ENCODE measurements around a stretch of chr6.

- PRO-cap, 2 experiments: no peak in any of the 2 experiments
Measured at GRCh38 chr6:3226528-3227458, 660 bp downstream of the TUBB2B start.

- PRO-cap, 2 experiments: no peak in any of the 2 experiments
Measured at GRCh38 chr6:3271706-3272790, 13.3 kb downstream of the PSMG4 start.

- PRO-cap, 2 experiments: no peak in any of the 2 experiments
Measured at GRCh38 chr6:3340087-3340887, 81.5 kb downstream of the PSMG4 start.

DNA sequence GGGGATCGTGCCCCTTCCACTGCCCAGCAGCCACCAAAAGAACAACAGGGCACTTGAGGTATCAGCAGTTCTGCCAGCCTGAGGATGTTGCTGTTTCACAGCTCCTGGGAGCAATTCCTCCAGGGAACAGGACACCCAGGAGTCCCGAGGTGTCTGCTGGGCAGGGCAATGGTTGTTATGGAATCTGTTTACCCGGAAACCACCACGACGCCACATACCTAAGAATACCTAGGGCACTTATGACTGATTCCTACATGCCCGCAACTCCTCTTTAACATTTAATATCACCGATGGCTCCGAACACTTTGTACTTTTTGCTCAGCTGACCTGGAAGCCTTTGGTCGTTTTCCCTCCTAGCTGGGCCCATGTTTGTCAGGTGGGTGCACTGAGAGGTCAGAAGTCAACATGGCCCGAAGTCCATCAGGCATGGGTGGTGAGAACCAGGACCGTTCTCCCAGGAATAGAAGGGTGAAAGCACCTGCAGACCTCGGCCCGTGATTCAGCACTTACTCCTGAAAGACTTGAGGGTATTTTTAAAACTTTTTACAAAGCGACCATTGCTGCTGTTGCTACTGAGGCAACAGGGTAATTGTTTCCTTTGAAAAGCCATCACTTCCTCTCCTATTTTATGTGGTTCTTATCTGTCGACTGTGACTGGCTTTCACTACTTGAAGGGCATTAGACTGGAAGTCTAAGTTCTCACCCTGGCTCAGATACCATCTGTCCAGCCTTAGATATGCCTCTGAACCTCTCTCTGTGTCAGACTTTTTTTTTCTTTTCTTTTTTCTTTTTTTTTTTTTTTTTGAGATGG, 78.8 kb downstream of the SLC22A23 start:
- PRO-cap, 2 experiments: no peak in any of the 2 experiments

- PRO-cap, 2 experiments: no peak in any of the 2 experiments
Measured at GRCh38 chr6:3383487-3383991, 73.3 kb downstream of the SLC22A23 start.

DNA sequence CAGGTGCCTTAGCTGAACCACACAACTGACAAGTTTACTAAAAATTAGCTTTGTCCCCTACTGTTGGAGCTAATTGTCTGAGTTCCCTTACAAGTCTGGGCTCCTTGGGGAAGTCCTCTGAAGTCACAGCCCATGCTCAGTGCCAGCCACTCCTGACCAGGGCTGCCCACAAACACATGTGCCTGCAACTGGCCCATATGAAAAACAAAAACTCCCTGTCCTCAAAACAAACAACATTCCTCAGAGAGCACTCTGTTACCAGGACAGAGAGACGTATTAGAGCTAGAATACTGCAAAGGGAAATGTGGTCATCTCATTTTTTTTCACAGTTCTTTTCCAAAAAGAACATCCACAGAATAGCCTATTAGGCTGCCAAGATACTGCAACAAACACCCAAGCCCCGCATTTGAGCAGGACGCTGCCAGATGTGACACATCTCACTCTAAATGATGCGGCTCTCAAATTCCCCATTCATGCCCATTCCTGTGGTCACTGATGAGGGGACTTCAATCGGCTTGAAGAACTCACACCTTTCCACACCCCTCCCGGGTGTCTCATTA, 71.2 kb downstream of the SLC22A23 start:
- PRO-cap, 2 experiments: no peak in any of the 2 experiments

- PRO-cap, 2 experiments: no peak in any of the 2 experiments
Measured at GRCh38 chr6:3386156-3387196, 70.4 kb downstream of the SLC22A23 start.

- PRO-cap, 2 experiments: no peak in any of the 2 experiments
Measured at GRCh38 chr6:3406255-3407263, 50.3 kb downstream of the SLC22A23 start.

DNA sequence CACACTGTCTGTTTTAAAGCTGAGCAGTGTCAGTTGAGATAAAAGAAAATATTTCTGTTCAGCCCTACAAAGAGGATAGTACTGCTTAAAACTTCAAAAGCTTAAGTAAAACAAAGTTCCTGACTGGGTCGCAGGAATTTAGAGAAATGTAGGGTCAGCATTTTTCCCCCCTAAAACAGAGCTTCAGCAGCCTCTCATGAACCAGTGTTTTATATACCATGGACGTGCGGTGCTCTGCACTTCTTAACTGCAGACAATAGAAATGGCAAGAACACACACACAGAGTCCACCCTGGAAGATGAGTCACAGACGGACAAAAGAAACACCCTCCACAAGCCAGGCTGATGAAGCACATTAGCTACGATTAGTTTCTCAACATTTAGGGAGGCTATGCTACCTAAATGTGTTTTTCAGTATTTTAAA, 34.8 kb downstream of the SLC22A23 start:
- PRO-cap, 2 experiments: no peak in any of the 2 experiments

DNA sequence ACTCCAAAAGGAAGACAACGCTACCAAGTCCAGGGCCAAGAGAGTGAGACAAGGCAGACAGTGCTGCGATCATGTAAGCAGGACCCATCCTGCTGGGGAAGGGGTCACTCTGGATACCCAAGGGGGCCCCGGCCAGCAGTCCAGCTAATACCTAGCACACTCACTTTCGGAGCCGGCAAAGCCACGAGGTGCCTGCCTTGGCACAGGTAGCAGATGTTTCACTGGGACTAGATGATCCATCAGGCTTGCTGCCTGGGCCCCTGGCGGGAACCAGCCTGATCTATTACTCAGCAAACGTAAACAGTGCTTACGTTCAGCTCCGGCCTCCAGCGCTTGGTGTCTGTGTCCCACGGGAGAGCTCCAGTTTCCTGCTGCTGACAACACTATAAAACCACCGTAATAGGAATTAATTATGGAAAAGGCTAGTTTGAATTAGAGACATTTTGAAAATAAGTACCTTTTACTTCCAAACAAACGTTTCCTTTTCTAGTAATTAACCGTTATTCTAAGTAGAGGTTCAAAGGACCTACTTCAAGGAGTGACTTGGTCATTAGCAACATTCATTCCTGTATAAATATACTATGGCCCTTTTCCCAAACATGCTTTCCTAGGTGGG, 18.6 kb downstream of the SLC22A23 start:
- PRO-cap, 2 experiments: no peak in any of the 2 experiments

DNA sequence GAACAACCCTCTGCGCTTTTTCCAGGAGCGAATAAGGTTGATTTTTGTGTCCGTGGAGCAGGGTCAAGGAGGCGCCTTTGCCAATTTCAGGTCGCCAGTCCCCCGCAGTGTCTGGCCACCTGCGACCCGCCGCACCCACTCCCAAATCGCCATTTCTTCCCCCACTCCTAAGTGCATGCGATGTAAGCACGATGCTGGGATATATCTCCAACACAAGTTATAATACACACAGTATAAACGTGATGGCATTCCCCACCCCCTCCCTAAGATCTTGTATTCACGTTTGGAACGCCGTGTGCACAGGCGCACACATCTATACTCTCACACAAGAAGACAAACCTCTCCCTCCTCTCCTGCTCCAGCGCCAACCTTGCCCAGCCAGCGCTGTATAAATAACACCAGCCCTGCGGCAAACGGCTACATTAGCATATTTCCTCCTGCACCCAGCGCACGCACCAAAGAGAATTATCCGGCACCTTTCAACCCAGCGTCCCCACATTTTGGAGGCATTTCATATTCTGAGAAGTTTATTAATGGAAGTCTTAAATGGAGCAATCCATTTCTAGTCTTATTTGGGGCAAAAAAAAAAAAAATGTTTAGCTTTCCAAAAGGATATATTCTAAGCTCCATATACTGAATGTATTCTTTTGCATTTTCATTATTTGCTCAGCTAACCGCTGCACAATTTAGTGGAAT, 879 bp upstream of the SLC22A23 start:
- PRO-cap, 2 experiments: no peak in any of the 2 experiments

DNA sequence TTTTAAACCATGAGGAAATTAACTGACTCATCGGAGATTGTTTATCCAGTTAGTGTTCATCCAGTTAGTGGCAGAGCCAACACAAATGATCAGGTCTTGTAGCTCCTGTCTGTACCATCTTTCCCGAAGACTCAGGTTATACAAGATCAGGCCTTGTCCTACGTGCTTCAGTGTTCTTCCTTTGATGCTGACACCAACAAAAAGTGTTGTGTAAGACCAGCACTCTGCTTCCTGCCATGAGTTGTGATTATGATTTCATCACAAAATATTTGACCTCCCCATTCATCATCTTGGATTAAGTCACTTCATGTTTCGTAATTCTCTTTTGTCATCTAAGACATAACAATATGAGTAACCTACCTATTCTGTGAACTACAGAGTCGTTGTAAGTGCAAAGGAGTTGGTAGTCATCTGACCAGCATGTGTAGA, 135.5 kb upstream of the SLC22A23 start:
- PRO-cap, 2 experiments: no peak in any of the 2 experiments

DNA sequence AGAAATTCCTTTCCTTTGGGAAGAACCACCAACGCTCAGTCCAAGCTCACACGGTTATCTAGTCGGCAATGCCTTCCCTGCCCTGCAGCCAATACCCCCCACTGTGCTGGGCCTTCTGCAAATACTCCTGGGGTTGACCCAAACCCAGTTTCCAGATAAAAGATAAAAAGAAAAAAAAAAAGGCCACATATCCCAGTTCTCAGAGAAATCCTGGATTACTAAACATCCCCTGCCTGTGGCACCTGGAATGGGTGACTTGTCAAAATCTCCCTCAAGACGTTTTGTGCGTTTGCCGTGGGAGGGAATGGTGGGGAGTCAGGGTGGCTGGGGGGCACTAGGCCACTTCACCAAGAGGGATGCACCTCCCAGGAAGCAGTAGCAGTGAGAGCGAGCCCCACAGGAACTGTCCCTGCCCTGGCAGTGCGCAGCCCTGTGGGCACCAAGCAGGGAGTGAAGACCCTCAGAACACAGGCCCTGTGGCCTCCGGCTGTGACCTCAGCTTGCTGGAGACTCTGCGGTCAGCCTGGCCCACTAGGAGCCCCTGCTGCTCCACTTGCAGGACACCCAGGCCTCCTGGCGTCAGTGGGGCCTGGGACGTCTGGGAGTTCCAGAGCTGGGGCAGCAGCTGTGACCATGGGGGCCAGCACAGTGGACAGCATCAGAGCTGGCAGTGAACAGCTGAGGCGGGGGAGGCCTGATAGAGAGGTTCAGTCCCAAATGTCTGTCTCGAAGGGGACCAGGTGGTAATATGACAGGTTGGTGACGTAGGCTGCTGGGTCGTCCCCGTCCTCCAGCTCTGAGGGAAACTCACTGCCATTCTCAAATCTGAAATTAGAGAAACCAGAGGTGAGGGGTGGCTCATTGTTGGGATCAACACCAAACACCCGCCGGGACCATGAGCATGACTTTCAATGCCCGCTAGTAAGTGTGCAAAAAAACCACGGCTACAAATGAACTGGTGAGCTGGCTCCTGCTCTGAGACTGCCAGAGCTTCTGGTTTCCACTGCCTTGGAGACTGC, 28.3 kb downstream of the PXDC1 start:
- PRO-cap, 2 experiments: no peak in any of the 2 experiments

GRCh38 chr6:3725027-3725375, 26.5 kb downstream of the PXDC1 start:
- PRO-cap, 2 experiments: no peak in any of the 2 experiments

DNA sequence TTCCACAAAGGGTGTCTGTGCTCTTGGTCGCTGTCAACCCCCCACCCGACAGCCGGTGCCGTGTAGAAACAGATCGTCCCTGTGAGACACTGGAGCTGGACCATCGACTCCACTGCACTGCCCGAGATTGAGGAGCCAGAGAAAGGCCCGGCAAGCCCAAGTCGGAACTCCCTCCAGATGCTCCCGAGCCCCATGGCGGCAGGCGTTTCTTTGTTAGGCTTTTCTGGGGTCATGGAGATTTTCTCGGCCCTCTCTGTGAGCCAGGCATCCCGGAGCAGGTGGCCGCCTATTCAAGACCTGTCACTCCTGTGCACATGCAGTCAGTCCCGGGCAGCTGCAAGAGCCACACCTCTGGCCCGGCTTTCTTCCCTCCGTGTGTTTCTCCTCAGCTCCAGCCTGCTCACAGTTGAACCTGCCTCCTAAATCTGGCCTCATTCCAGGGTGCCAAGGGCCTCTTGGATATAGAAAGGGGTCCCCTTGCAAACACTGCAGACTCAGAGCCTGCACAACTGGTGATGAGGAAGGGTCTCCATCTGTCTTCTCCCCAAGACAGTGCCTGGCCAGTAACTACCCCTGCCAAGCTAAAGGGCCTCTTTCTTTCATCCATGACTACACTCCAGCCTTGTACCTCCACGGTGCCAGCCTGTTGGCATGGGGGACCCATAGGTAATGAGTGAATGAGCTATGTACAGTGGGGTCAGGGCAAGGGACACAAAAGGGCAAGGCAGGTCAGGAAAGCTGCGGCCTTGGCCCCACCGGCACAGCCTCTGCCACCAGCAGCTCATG, 25.7 kb downstream of the PXDC1 start:
- PRO-cap, 2 experiments: no peak in any of the 2 experiments

GRCh38 chr6:3746230-3746866, 5.2 kb downstream of the PXDC1 start:
- PRO-cap, 2 experiments: no peak in any of the 2 experiments

- PRO-cap, 2 experiments: peak in 1 of 2 experiments; most common minus-strand start chr6:4122145 (in 1)
Measured at GRCh38 chr6:4121868-4122206, 13.5 kb downstream of the ECI2 start.

GRCh38 chr6:4250652-4250955, 115.2 kb upstream of the ECI2 start:
- PRO-cap, 2 experiments: no peak in any of the 2 experiments

GRCh38 chr6:4401315-4401916, 266.0 kb upstream of the ECI2 start:
- PRO-cap, 2 experiments: no peak in any of the 2 experiments

- PRO-cap, 2 experiments: no peak in any of the 2 experiments
Measured at GRCh38 chr6:4487304-4487809, 288.8 kb upstream of the CDYL start.